Parietal lobe (tissue), 2 donors: ENCODE results near the gene SREBF2.

DNA sequence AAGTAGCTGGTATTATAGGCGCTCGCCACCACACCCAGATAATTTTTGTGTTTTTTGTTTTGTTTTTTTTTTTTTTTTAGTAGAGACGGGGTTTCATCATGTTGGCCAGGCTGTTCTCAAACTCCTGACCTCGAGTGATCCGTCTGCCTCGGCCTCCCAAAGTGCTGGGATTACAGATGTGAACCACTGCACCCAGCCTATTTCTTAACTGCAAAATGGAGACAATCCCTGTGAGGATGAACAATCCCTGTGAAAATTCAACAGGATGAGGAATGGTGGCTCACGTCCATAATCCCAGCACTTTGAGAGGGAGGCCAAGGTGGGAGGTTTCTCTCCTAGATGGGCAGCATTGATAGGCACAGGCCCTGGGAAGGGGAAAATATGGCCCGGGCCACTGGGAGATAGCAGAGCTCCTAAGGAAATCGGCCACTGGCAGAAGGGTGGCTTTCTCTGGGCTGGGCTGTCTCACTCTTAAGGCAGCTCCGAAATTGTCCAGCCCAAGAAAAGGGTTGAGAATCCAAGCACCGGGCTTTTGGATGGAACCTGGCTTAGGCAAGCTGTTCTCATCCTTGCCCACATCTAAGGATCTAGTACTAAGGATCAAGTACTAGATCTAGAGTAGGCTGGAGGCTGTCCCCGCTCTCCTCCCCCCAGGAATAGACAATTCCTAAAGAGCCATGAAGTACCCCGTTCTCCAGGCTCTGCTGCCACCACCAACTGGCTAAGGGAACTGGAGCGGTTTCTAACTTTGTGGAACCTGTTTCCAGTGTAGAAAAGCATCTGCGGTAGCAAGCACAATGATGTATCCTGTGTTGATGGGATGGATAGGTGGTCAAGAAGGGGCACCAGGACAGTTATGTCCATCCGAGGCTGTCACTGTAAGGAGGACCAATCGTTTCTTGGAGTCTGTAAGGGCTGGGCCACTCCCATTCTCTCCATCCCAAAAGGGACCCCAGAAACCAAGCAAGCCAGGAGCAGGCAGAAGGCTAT lies 13.8 kb downstream of the TOB2 start:
- RAMPAGE, long total RNA, result no peak

GRCh38 chr22:41515100-41515619 lies 29.1 kb downstream of the POLR3H start:
- RAMPAGE, long total RNA, result no peak

- RAMPAGE, long total RNA, result no peak
These were observed 21.2 kb downstream of the POLR3H start for GRCh38 chr22:41523092-41523459.

GRCh38 chr22:41666269-41667297 lies 22.1 kb downstream of the SNU13 start:
- RAMPAGE, long total RNA, result no peak

GRCh38 chr22:41687587-41688749 lies 699 bp downstream of the SNU13 start:
- RAMPAGE, long total RNA, result no peak

DNA sequence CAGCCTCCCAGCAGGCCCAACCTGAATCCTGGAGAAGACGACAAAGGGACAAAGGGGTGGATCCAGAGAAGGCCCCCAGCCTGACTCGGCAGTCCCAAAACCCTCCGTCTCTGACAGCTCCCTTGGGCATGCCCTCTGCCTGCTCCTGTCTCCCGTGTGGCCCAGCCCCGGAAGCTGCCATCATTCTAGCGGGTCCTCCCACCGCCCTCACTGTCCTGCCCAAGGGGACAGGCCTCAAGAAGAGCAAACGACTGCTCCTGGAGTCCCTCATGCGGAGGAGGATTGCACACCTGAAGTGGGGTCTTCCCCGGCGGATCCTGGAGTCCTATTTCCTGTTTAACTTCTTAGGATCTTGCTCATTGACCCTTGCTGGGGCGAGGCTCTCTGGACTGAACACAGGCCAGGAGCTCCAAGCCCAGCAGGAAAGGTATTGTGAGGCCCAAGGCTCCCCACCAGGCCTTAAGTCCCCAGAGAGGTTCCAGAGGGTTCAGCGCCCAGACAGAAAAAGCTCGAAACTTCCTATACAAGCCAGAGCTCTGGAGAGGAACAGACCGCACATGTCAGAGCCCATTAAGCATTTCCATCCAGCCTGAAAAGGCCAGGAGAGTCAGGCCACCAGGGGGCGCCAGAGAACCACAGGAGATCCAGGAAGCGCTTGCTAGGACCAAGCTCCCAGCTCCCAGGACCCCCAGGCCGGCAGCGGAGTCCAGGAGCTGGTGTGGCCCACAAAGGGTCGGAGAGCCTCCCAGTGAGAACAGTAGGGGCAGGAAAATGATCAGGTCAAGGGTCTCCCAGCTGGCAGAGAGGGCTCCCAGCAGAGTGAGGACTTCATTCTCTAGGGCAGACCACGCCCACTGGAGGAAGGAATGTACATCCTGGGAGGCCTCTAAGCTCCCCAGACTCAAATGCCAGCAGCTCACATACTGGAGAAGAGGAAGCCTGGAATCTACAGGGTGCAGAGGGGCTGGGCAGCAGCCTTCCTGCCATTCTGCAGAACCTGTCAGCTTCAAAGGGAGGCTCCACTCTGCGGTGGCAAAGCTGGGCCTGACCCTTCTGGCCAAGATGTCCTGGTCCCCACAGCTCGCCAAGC lies 2.3 kb upstream of the MEI1 start:
- RAMPAGE, long total RNA, result no peak

GRCh38 chr22:41825429-41825849 lies 7.5 kb upstream of the SREBF2 start:
- RAMPAGE, long total RNA, result no peak

DNA sequence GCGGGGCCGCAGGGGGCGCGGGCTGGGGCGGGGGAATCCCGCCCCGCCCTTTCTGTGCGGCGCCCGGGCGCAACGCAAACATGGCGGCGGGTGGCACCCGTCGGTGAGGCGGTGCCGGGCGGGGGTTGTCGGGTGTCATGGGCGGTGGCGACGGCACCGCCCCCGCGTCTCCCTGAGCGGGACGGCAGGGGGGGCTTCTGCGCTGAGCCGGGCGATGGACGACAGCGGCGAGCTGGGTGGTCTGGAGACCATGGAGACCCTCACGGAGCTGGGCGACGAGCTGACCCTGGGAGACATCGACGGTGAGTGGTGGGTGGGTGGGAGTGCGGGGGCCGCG lies at the start of gene SREBF2:
TSS of gene SREBF2 (plus strand) at position 49 of the 337 bp plus-strand sequence.
- RAMPAGE, long total RNA, result start-site peak on the plus strand centred at position 139 of the sequence, 193 bp wide, 443 and 332 reads in 2 replicates

DNA sequence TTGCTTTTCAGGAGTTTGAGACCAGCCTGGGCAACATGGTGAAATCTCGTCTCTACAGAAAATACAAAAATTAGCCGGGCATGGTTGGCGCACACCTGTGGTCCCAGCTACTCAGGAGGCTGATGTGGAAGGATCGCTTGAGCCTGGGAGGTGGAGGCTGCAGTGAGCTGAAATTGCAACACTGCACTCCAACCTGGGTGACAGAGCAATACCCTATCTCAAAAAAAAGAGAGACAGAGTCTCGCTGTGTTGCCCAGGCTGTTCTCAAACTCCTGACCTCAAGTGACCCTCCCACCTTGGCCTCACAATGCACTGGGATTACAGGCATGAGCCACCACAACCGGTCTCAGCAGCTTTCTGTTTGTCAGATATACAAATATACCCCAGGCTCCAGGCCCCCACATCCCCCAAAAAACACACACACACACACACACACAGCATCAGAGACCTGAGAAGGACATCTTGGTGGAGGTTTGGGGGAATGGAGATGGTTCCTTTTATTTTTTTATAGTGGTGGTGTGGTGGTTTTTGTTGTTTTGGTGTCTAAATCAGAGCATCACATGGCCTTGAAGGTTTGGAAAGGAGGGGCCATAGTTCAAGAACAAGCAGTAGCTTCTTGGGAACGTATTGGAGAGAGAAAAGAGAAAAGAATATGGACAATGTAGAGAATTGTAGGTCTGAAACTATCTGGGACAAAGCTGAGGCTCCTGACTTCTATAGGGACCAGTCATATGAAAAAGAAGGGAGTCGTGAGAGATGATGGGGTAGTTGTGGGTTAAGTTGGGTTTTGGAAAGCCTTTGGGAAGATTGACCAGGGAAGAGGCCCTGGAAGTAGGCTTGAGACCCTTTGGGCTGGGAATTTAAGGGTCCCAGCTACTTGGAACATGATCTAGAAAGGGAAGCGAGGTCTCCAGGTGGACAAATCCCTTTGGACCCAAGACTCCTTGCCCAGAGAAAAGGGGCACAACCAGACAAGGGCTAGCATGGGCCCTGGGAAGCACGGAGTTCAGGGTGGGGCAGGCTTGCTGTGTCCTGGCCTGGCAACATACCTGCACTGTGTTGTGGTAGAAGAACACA lies 32.2 kb downstream of the SREBF2 start:
- RAMPAGE, long total RNA, result no peak

- RAMPAGE, long total RNA, result no peak
These were observed 33.9 kb downstream of the SREBF2 start for GRCh38 chr22:41866543-41867390.

- RAMPAGE, long total RNA, result no peak
These were observed 35.6 kb downstream of the SREBF2 start for GRCh38 chr22:41868465-41868969.

- RAMPAGE, long total RNA, result no peak
These were observed 14.8 kb downstream of the SHISA8 start for GRCh38 chr22:41899851-41900605.

- RAMPAGE, long total RNA, result no peak
These were observed 1.1 kb upstream of the SHISA8 start for GRCh38 chr22:41915762-41916540.

- RAMPAGE, long total RNA, result no peak
These were observed 7.2 kb downstream of the SEPTIN3 start for GRCh38 chr22:41976236-41977125.

- RAMPAGE, long total RNA, result no peak
These were observed 483 bp upstream of the SMDT1 start for GRCh38 chr22:42079009-42079425.

DNA sequence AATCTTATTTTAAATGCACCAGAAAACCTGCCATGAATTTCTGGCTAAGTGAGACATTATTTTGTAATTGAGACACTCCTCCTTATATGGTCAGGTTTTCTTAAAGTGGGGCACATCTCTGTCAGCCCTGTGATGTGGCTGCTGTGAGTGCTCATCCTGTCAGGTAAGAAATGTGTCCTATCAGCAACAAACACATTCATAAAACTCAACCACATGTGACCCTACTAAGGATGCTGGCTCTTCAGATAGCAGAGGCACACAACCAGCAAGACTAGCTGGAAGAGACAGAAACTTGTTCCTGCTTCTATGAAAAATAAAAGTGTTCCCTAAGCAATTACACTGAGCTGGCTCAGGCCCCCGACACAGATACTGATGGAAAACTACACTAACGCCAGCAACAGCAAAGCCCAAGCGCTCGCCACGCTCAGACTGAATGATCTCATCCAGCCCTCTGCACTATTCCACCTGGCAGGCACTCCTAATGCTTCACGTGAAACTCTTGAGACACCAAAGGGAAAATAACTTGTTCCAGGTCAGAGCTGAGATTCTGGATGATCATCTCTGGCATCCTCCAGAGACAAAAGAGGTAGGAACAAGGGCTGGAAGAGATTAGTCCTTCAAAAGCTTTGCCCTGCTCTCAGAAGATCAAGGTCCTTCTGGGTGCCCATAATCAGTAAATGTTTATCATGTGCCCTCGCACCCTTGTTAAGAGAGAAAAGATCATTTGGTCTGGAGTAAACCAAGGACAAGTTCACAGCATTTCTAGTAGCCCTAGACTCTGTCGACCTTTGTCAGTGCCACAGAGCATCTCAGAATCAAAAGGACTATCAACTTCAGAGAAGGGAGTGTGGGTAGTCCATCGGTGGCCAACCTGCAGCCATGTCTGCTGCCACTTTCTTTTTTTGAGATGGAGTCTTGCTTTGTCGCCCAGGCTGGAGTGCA lies 50.0 kb upstream of the CYP2D6 start:
- RAMPAGE, long total RNA, result no peak

GRCh38 chr22:42262975-42263669 lies 7.3 kb downstream of the TCF20 start:
- RAMPAGE, long total RNA, result no peak

DNA sequence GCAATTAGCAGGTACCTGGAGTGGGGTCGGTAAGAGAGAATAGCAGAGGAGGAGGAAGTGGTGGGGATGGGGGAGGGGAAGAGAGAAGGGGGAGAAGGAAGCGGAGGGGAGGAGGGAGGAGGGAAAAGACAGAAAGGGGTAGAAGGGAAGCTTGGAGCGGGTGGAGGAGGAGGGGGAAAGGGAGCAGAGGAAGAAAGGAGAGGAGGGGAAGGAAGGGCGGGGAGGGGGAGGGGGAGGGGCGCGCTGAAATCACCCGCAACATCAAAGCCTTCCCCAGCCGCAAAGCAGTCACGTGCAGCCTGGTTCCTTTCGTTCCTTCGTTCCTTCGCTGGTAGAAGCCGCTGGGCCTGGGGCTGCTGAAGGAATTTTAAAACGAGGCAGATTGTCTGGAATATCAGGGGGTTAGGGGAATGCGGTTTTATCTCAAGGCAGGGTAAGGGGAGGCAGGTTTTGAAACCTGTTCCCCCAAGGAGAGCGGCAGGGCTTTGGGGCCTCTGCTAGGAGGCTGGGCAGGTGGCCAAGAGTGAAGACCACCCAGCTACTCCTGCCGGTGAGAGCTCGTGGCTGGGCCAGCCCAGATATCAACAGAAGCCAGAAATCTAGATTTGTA lies 29.4 kb upstream of the TCF20 start:
- RAMPAGE, long total RNA, result no peak

- RAMPAGE, long total RNA, result no peak
These were observed 43.9 kb upstream of the TCF20 start for GRCh38 chr22:42314334-42314726.

DNA sequence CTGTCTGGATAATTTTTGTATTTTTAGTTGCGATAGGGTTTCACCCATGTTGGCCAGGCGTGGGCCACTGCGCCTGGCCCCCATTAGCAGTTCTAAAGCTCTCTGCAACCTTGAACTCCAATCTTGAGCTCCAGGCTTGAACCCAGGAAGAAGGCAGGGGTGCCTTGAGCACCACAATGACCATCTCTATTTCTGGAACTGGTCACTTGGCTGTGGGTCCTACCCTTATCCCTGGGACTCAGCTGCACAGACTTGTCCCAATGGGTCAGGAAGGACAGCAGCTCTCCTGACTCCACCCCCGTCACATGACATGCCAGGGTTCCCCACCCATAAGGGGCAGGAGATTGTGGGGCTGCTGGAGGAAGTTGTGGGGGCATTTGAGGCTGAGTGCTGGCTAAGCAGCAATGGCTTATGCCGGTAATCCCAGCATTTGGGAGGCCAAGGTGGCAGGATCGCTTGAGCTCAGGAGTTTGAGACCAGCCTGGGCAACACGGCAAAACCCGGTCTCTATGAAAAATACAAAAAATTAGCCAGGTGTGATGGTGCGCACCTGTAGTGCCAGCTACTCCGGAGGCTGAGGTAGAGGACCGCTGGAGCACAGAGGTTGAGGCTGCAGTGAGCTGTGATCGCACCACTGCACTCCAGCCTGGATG lies 56.2 kb downstream of the NFAM1 start:
- RAMPAGE, long total RNA, result no peak